Fibroblast of the aortic adventitia (primary cell): ENCODE measurements around a stretch of chr20.

GRCh38 chr20:33853372-33854047, 42.4 kb downstream of the CHMP4B start:
- CAGE, long polyA plus RNA = no peak

- CAGE, long polyA plus RNA = no peak
Measured at GRCh38 chr20:33859128-33859933, 48.2 kb downstream of the CHMP4B start.

DNA sequence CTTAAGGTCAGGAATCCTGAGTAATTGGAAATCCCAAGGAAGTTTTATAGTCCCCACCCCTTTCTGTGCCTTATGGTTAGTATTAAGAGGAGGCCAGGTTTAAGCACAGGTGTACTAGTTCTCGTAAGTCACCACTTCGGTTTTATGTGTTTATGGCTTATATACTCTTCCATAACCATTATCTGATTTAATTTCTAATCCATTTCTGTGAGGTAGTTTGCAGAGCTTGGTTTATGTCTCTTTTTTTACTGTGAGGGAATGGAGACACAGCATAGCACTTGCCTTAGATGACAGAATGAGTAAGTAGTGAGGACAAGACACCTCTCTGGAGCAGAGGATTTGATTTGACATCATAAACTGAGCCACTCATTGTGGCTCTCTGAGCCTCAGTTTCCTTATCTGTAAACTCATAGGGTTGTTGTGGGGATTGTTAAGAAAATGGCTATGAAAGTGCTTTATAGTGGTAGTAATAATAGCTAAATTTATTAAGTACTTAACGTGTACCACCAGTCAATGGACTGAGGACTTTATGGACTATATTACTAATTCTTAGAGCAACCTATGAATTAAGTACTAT, 2.3 kb downstream of the RALY start:
- CAGE, long polyA plus RNA = no peak

DNA sequence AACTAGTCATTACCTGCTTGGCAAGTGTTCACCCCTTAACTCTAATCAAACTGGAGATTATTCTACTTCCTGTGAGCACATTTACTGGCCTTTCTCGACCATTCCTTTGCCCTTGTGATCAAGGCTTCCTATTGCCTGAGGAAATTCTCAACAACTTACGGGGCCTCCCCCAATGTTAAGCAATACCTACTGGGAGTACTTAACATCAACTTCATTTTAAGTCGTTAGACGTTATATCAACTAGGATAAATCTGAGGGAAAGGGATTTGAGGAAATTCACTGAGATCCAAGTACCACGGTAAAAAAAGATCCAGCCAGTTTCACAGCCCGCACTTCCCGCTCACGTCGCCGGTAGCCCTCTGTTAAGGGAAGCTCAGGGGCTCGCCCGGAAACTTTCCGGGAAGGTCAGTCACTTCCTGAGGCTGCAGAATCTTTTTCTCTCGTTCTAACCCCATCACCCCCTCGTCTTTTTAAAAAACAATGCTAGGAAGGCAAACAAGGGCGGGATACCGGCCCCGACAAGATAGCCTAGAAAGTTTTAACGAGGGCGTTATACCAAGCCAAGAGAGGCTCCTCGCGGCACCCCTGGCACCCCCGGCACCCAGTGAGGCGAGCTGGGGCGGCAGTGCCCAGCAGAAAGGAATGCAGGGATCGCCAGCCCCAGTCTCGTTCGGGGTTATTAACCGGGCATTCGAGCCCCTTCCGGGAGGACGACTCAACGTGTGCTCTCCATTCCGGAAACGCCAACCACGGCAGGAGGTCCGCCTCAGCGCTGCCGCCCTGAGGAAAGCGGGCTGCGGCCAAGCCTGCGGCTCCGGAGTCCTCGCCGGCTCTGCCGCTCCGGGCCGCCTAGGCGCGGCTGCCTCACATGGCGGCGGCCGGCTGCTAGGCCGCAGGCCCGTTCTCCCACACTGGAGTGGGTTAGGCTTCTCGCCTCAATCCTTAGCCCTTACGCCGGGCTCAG, 637 bp downstream of the EIF2S2 start:
- CAGE, long polyA plus RNA = no peak

DNA sequence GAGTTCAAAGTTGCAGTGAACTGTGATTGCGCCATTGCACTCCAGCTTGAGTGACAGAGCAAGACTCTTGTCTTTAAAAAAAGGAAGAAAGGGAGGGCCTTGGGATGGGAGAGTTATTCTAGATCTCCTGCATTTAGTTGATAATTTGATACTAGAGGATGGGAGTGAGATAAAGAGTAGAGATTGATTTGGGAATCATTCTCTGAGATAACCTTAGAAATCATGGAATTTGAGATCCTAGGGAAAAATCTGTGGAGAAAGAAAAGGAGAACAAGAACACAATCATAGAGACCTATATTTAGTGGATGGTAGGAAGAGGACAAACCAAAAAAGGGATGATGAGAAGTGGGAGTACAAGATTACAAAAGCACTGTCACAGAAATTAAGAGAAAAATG, 68.3 kb downstream of the ITCH start:
- CAGE, long polyA plus RNA = no peak

DNA sequence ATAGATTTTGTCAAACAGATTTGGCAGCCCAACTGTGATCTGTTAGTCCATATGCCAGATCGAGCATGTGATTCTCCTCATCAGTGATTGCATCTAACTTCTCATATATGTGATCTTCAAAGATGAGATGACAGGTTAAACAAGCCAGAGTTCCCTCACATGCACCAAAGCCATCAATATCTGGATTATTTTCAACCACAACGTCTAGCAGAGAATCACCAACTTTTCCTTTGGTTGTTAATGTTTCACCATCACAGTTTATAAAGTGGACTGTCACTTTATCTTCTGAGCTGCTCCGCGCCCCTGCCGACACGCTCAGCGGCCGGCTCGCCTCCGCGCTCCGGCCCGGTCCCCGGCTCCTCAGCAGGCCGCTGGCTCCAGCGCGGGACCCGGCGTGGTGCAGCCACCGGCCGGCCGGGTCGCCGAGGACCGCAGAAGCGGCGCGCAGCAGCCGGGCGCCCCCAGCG, 40.2 kb upstream of the DYNLRB1 start:
- CAGE, long polyA plus RNA = no peak

GRCh38 chr20:34710623-34711048, 6.5 kb downstream of the TP53INP2 start:
- CAGE, long polyA plus RNA = no peak

DNA sequence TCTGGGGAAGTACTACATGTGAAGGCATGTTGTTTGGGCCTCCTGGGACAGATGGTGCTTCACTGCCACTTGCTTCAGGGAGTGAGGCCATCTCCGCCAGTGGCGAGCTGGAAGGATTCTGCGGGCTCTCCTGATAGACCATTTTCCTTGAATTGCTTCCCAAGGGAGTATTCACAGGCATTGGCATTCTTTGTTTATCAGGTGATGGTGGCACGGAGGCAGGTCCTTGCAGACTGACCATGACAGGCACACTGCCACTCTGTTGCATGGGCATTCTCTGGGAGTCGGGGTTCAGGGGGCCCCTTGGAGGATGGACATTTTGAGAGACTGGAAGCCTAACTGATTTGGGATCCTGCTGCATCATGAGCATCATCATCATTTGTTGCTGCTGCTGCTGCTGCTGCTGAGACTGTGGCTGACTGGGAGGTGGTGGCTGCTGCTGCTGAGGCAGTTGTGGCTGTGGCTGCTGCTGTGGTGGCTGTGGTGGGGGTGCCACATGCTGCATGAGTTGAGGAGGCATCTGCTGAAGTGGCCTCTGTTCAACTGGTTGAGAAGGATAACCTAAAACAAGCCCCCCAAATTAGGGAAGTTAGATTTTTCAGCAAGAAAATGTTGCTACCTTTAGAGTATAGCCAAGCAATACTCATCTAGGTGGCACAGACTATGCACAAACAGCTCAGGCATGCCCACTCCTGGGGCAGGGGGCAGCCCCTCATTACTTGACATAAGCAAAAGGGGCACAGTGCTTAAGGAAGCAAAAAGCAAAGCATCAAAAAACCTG, 38.8 kb downstream of the TP53INP2 start:
- CAGE, long polyA plus RNA = no peak

DNA sequence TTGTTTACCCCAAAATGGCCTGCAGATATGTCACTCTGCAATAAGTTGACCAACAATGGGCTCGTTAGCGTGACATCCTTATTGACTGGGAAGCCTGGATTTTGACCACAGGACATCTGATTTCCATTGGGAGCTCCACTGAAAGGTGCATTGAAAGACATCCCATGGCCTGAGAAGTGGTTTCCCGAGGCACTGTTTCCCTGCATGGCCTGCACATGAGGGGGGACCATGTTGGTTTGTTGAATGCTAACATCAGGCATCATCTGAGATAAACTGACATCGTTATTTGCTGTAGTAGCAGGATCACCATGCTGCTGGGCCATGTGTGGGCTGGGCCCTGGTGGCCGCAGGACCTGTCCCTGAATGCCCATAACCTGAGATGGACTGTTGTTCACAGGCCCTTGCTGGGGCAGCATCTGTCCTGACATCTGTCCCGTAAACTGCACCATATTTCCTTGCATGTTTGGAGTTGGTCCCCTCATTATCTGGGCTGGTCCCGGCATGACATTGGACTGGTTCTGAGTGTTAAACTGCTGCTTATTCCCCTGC, 45.4 kb downstream of the TP53INP2 start:
- CAGE, long polyA plus RNA = no peak

GRCh38 chr20:34804913-34805530, 20.4 kb downstream of the NCOA6 start:
- CAGE, long polyA plus RNA = no peak

DNA sequence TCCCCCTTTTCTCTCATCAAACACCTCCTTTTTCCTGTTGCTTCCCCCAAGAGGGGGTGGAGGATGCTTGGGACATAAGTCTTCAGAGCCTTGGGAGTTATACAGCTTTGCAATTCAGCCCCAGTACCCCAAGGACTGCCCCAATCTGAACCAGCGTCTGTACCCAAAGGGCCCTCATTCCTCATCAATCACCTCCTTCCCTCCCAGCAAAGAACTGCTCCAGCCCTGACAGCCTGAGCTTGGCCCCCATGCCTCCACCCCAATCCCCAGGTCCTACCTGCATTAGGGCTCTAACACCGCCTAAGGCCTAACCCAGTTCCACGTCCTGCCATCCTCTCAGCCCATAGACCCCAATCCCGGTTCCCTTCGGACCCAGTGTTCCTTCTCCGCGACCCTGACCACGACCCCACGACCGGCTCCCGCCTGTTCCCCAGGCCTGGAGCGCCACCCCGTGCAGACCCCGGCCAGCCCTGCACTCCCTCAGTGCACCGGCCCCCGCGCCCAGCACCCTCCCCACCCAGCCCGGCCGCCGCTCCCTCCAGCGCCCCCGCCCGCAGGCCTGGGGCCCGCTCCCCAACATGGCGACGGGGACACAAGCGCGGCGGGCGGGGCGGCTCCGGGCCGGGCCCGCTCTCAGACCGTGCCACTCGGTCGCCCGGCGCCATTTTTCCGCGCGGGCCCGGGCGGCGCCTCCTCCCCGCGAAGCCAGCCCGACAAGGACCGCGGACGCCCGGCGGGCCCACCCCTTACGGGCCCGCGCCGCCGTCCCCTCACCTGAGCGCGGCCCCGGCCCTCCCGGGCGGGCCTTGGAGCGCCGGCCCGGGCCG, 540 bp downstream of the NCOA6 start:
- CAGE, long polyA plus RNA = no peak

DNA sequence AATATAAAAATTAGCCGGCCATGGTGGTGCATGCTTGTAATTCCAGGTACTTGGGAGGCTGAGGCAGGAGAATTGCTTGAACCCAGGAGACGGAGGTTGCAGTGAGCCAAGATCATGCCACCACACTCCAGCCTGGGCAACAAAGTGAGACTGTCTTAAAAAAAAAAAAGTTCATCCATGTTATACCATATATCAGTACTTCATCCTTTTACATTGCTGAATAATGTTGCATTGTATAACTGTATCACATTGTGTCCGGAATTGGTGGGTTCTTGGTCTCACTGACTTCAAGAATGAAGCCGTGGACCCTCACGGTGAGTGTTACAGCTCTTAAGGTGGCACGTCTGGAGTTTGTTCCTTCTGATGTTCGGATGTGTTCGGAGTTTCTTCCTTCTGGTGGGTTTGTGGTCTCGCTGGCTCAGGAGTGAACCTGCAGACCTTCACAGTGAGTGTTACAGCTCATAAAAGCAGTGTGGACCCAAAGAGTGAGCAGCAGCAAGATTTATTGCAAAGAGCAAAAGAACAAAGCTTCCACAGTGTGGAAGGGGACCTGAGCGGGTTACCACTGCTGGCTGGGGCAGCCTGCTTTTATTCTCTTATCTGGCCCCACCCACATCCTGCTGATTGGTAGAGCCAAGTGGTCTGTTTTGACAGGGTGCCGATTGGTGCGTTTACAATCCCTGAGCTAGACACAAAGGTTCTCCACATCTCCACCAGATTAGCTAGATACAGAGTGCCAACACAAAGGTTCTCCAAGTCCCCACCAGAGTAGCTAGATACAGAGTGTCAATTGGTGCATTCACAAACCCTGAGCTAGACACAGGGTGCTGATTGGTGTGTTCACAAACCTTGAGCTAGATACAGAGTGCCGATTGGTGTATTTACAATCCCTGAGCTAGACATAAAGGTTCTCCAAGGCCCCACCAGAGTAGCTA, 21.5 kb downstream of the ACSS2 start:
- CAGE, long polyA plus RNA = no peak

GRCh38 chr20:34980650-34981477, 25.2 kb downstream of the MYH7B start:
- CAGE, long polyA plus RNA = no peak

DNA sequence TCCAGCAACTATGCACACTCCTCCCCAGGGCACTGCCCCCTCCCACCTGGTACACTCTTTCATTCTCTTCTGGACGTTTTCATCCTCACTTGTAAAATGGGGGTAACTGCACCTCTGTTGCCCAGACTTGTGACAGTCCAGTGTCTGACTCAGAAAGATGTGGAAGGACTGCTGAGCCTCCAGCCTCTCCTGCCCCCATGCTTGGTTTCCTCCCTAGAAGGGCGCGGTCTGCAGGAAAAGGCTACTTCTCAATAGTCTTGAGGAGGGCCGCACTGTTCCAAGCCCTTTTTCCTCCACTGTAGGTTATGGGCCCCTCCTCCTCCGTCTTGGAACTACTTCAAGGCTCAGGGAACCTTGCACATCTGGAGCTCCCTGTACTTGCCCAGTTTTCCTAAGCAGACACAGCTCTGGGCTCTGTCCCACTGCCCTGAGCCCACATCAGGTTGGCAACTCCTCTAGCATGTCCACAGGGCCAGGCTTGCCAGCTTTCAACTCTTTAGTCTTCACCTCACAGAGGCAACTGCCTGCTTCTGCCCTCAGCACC, 64.8 kb downstream of the MYH7B start:
- CAGE, long polyA plus RNA = no peak

DNA sequence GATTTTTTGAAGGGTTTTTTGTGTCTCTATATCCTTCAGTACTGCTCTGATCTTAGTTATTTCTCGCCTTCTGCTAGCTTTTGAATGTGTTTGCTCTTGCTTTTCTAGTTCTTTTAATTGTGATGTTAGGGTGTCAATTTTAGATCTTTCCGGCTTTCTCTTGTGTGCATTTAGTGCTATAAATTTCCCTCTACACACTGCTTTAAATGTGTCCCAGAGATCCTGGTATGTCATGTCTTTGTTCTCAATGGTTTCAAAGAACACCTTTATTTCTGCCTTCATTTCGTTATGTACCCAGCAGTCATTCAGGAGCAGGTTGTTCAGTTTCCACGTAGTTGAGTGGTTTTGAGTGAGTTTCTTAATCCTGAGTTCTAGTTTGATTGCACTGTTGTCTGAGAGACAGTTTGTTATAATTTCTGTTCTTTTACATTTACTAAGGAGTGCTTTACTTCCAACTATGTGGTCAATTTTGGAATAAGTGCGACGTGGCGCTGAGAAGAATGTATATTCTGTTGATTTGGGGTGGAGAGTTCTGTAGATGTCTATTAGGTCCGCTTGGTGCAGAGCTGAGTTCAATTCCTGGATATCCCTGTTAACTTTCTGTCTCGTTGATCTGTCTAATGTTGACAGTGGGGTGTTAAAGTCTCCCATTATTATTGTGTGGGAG, 18.2 kb downstream of the TRPC4AP start:
- CAGE, long polyA plus RNA = no peak

- CAGE, long polyA plus RNA = no peak
Measured at GRCh38 chr20:35251972-35252549, 25.6 kb downstream of the MMP24 start.

DNA sequence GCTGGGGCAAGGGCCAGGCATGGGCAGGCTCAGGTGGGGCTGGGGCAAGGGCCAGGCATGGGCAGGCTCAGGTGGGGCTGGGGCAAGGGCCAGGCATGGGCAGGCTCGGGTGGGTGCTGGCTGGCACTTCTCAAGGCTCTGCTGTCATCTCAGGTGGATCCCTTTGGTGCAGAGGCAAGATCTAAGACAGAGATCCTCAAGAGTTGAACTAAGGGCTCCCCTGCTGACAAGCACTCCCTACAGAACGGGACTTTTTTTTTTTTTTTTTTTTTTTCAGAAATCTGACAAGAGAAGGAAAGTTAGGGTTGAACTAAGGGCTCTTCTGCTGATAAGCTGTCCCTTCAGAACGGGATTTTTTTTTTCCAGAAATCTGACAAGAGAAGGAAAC, 24.9 kb downstream of the MMP24OS start:
- CAGE, long polyA plus RNA = no peak

DNA sequence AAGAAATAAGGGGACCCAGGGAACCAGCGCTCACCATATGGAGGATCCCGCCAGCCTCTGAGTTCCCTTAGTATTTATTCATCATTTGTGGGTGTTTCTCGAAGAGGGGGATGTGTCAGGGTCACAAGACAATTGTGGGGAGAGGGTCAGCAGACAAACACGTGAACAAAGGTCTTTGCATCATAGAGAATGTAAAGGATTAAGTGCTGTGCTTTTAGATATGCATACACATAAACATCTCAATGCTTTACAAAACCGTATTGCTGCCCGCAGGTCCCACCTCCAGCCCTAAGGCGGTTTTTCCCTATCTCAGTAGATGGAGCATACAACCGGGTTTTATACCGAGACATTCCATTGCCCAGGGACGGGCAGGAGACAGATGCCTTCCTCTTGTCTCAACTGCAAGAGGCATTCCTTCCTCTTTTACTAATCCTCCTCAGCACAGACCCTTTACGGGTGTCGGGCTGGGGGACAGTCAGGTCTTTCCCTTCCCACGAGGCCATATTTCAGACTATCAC, 15.6 kb downstream of the MMP24OS start:
- CAGE, long polyA plus RNA = no peak

DNA sequence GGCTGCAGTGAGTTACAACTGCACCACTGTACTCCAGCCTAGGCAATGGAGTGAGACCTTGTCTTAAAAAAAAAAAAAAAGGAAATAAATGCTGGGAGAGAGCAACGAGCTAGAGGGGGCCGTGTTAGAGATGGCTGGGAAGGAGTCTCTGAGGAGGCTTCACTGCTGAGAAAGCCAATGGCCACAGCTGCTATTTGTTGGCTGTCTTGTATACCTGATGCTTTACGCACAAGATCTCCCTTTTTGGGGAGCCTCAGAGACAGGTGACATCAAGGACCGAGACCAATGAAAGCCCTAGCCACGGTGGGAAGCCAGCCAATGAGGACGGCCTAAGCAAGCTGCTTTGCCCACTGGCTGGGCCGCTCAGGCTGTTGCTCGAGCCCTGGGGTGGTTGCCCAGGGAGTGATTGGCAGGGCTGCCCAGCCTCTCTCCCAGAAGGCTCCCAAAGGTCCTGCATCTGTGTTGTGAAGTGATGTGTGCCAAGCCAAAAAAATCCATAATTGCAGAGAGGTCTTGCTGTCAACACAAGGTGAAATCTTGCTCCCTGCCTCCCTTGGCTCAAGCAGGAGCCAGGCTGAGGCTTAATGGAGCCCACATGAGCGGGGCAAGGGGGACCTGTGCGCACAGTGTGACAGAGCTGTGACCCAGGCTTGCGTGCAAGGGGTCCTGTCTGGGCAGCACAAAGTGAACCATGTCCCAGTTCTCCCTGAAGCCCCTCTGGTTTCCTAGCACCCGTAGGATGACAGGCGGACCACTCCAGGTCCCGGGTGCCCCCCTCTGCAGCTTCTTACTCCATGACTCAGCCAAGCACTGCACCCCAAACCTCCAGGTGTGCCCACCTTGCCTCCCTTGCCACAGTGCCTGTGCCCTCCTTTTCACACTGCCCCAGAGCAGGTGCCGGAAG, 4.3 kb downstream of the MMP24OS start:
- CAGE, long polyA plus RNA = no peak

- CAGE, long polyA plus RNA = no peak
Measured at GRCh38 chr20:35318257-35318992, 26.2 kb upstream of the FAM83C start.